PC-3 (cell line): ENCODE data around the gene GOLPH3.

DNA sequence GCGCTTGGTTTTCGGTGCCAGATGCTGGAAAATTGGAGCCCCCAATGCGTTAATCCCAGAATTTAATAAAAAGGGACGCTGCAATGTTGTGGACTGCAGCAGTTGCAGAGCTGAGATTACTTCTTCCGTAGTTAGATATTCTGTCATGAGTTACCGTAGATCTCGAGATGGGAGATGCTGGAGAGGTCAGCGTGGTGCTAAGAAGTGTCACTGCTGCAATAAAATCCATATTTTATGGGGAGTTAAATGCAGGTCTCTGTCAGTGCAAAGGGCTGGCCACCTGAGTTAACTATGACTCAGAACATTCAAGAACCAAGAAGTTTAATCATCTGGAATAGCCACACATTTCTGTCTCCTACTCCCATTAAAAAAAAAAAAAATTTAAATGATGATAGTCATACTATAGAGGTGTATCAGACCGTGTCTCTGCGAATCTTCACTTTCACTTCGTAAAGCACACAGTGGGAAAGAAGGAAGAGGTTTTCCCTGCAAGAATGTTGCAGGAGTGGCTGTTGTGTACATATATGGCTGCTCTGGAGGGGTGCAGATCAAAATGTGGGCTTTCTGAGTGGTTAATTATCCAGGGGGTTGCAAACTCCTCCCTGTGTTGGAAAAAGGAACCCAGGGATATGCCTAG, 1.4 kb downstream of the CDH6 start:
- RAMPAGE, long total RNA: no peak

DNA sequence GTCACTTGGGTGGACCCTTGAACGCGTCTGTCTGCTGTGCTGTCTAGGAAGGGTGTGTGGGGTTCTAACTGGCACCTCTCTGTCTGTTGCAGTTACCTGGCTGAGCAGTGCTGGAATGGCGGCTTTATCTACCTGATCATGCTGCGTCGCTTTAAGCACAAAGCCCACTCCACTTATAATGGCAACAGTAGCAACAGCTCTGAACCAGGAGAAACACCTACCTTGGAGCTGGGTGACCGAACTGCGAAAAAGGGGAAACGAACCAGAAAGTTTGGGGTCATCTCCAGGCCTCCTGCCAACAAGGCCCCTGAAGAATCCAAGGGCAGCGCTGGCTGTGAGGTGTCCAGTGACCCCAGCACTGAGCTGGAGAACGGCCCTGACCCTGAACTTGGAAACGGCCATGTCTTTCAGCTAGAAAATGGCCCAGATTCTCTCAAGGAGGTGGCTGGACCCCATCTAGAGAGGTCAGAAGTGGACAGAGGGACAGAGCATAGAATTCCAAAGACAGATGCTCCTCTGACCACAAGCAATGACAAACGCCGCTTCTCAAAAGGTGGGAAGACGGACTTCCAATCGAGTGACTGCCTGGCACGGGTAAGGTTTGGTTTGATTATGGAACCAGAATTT, 190.9 kb downstream of the GOLPH3 start:
- RAMPAGE, long total RNA: no peak

GRCh38 chr5:32017681-32018899, 156.0 kb downstream of the GOLPH3 start:
- RAMPAGE, long total RNA: no peak

DNA sequence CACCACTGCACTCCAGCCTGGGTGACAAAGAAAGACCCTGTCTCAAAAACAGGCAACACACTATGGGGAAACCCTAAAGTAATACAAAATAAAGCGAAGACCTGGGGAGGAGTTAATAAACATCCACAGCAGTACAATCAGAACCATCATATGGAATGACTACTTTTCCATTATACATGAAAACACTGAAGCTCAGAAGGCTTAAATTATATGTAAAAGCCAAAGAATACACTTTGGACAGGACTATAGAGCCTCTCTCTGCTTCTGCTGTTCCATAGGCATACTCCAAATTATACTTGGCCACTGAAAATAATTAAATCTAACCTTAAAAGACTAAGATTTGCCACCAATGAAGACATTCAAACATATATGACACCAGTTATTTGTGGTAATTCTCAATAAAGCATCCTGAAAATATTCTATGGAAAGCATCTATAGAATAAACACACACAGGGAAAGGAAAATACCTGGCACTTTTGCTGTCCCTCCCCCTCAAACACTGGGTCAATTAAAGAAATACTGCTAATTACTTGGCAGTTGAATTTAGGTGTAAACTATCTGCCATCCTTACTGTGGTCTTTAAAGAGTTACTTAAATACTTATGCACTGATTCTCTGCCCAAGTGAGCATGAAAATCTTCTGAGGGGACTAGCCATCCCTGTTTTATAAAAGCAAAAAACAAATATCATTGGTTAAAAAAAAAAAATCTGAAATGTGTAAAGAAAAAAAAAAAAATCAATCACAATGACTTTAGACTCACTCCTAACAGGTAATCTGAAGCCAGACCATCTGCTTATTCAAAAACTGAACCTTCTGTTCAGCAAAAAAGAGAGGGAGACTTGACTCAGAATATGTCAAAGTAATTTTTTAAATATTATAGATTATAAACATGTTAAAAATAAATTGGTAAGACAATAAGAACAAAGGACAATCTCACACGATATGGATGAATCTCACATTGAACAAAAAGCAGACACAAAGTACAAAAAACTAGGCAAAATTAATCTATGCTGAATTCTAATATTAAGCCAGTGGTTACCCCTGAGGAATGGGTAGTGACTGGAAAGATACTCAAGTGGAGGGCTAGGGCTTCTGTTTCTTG, 4.5 kb downstream of the GOLPH3 start:
- RAMPAGE, long total RNA: no peak

- RAMPAGE, long total RNA: no peak
These were observed at the start of gene GOLPH3 for GRCh38 chr5:32174025-32174893. TSS of gene GOLPH3 (minus strand) at chr5:32174319.

- RAMPAGE, long total RNA: no peak
These were observed 58.3 kb upstream of the GOLPH3 start for GRCh38 chr5:32232287-32232937.

DNA sequence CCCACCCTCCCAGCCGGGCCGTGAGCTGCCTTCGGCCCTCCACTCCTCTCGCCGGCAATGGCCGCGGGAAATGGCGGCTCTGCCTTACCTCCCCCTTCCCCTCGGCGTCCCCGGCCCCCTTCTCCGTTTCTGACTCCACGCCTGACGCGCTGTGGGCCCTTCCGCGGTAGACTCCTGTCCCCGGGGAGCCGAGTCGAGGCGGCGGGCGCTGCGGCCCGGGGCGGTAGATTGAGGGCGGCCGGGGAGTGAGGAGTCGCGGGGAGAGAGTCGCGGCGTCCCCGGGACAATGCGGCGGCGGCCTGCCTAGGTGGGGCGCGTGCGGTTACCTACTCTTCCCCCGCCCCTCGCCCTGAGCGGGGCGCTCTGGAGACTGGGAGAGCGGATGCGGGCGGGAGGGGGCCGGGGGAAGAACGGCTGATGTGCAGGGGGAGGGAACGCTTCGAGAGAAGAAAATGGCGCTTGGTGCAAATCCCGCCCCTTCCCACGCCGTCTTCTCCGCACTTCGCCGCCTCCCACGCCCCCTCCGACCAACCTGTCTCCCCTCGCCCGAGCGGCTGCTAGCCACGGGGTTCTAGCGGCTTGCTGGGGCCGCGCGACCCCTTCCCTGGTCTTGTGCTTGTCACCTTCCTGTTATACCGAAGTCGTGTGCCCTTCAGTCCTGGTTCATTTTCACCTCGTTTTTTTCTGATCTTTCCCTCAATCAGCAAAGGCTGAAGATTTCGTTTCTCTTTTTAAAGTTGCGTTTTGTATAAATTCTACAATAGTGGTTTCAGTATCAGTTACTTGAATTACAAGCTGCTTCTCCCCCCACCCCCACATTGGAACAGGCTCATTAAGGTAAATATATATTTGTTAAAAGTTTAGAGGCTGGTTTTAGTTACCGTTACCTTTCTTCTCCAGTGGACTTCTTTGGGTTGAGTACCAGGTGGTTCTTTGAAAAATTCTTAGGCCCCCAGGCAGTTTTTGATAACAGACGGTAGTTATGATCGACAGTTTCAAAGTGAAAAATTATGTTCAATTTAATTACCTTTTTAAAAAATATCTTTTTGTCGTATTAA, 637 bp downstream of the SUB1 start:
- RAMPAGE, long total RNA: no peak

- RAMPAGE, long total RNA: start-site peak on the plus strand at chr5:33162155-33162164, 102 and 62 reads in 2 replicates
These were observed 278.9 kb upstream of the TARS1 start for GRCh38 chr5:33161857-33162251.

- RAMPAGE, long total RNA: no peak
These were observed 211.5 kb upstream of the TARS1 start for GRCh38 chr5:33229240-33229787.

DNA sequence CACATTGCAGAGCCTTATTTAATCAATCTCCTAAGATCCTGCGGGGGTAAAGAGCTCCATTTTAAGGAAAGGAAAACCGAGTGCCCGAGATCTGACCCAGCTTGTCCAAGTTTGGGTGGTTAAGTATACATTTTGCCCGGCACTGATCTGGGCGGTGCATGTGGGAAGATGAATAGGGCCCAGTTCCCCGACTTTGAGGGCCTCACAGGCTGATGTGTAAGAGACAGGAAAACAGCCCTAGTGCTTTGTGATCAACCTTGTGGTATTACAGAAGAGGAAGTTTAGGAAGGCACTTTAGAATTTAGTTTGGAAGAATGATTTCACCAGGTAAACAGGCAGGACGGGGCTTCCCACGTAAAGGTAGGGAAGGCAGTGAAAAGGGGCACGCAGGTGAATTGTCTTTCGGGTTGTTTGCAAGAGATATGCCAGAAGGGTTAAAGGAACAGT, 763 bp downstream of the TARS1 start:
- RAMPAGE, long total RNA: no peak

GRCh38 chr5:34020685-34021222, 12.9 kb upstream of the AMACR start:
- RAMPAGE, long total RNA: no peak

- RAMPAGE, long total RNA: no peak
These were observed 202.6 kb upstream of the C1QTNF3 start for GRCh38 chr5:34245627-34246086.

DNA sequence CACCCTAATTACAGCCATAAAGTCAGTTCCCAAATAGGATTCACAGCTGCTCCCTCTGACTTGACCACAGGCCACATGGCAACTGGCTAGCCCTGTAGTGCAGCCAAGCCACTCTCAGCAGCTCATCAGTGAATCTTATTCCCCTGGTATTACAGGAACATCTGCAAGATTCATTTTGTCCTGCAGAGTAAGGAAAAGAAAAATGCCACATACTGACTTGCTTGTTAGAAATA, 244.7 kb upstream of the RAI14 start:
- RAMPAGE, long total RNA: no peak

DNA sequence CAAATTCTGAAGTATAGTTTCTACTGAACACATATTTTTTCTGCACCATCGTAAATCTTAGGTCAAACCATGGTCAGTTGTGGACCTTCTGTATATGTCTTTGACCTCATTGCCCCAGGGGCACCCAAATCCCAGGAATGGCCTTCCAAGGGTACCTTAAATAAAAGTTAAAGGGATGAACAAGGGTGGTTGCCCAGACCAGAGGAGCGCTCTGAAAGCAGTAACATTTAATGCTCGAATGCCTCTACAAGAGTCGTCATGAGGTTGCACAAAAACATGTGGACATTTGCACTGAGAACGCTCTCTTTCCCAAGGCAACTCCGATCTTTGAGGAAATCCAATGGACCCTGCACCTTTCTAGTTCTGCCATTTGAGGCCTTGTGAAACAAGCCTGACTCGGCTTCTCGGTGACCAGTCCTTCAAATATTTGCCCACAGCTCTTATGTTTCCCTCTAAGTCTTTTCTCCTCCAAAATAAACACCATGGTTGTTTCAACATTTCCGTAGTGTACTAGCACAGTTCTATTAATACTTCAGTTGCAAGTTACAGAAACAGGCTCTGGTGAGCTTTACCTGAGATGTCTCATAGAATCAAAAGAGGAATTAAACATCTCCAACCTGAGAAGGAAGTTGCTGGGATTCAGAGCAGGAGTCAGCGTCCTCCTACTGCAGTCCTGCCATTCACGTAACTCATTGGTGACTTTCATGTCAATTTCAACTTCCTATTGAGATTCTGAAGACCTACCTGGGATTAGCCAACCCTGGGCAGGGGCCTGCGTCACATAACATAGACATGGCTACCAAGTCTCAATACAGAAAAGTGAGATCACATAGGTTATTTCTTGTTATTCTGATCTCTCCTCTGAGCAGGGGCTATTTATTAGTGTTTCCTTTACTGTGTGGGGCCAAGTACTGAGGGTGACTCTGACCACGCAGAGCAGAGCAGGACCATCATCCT, 168.8 kb upstream of the RAI14 start:
- RAMPAGE, long total RNA: no peak

DNA sequence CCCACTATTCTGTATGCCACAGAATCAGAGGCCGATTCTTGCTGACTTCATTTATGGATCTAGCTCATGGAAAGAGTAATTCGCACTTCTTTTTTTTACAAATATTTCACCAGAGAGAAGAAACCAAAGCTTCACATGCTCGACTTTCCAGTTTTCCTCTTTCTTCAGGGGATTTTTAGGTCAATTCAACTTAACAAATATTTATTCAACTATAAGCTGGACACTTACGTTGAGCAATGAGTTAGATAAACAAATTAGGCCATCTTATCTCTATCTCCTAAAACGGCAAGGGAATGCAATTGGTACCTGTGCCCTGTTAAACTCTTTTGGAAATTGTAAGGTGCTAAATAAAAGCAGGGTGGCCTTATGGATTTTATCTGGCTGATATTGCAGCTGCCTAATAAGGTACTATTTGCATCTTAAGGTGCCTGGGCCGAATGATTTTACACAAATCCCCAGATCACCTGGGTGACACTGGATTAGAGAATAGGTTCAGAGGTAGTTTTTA, 145.0 kb upstream of the RAI14 start:
- RAMPAGE, long total RNA: no peak

- RAMPAGE, long total RNA: no peak
These were observed 73.1 kb upstream of the RAI14 start for GRCh38 chr5:34583005-34583516.

GRCh38 chr5:34658016-34658457, 1.9 kb downstream of the RAI14 start:
- RAMPAGE, long total RNA: no peak

DNA sequence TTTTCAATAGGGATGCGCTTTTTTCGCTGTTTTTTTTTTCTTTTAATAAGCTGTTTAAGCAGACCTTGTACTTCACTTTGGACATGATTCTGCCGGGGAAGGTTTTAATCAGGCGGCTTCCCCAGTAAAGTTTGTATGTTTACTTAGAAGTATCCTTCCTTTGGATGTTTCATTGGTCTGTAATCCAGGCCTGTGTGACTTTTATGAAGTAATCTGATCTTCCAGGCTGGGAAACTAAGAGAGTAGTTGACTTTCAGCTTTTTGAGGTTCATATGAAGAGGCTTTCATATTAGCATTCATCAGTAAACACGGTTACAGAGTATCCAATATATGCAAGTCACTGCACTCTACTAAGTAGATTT, 1.0 kb downstream of the DNAJC21 start:
- RAMPAGE, long total RNA: no peak

DNA sequence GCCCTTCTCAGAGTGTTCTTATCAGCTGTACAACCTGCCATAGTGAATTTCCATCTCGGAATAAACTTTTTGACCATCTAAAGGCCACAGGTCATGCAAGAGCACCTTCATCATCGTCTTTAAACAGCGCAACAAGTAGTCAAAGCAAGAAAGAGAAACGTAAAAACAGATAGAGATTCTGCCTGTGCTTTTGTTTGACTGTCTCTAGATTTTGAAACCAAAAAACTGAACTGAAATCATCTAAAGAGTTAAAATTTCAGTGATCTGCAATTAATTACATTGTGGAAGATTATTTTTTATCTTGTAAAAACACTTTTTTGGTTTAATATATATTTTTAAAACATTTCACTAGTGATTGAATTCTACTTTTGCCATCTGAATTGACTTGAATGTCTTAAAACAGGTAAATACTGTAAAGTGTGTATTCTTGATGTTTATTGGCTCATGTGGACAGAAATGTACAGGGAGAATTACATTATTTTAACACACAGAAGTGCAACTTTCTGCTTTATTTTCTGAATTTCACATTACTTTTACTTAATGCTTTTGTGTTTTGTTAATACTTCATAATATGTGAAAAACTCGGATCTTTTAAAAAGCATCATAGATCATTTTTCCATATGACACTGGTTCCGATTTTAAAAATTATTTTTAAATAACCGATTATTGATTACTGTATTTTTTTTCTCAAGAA, 25.3 kb downstream of the DNAJC21 start:
- RAMPAGE, long total RNA: no peak

- RAMPAGE, long total RNA: no peak
These were observed 20.8 kb downstream of the AGXT2 start for GRCh38 chr5:35026933-35027367.